A673 (cell line): ENCODE measurements around a stretch of chr20.

- PRO-cap, result no peak
Observed at GRCh38 chr20:19075240-19075556, 137.2 kb upstream of the SLC24A3 start.

- PRO-cap, result no peak
Observed at GRCh38 chr20:19690929-19691674, 67.0 kb upstream of the RIN2 start.

GRCh38 chr20:19735357-19736067, 22.5 kb upstream of the RIN2 start:
- PRO-cap, result unidirectional peak, plus-strand start at chr20:19735489; bidirectional peak, plus-strand start at chr20:19735841, minus-strand start at chr20:19735617

DNA sequence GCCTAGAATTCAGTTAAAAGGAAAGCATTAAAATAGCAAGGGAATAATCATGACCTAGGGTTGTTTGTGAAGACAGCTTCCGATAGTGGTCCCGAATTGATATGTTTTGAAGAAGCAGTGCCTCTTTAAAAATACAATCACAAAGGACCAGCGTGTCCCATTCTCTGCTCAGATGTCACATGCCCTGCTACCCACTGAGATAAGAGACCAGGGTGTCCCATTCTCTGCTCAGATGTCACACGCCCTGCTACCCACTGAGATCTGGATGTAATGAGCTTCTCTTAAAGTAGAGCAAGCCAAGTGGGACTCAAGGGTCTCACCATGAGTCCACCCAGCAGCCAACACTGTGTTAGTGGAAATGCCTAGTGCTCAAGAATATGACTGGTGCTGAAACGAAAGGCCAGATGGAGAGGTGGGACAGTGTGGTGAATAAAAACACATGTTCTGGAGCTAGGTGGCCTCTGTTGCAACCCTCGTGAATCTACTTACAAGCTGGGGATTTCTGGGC, 22.2 kb downstream of the RIN2 start:
- PRO-cap, result no peak

DNA sequence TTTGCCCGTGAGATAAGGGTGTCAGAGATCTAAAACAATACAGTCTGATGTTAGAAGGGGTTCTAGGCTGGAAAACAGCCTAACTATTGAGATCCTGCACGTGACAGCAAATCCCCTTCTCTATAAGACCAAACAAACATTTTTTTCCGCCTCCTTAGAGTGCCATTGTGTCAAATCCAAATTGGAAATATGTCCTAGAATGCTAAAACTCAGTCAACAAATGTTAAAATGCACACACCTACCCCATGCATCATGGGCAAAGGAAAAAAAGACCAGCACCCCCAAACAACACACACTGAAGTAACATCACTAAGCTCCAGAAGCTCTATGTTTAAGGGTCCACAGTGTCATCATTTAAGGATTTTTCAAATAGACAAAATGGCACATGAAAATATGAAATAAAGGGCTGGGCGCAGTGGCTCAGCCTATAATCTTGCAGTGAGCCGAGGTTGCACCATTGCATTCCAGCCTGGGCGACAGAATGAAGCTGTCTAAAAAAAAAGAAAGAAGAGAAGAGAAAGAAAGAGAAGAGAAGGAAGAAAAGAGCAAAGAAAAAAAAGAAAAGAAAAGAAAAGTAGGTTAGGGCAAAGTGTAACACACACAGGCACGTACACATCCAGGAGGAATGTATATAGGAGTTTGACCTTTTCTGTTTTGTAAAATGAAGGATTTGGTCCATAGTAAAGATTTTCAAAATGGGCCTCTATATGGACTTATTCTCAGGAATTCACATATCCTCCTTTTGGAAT, 37.7 kb downstream of the RIN2 start:
- PRO-cap, result no peak

GRCh38 chr20:19889900-19890204, 127.3 kb upstream of the NAA20 start:
- PRO-cap, result no peak

GRCh38 chr20:19935630-19936341, 81.4 kb upstream of the NAA20 start:
- PRO-cap, result no peak

DNA sequence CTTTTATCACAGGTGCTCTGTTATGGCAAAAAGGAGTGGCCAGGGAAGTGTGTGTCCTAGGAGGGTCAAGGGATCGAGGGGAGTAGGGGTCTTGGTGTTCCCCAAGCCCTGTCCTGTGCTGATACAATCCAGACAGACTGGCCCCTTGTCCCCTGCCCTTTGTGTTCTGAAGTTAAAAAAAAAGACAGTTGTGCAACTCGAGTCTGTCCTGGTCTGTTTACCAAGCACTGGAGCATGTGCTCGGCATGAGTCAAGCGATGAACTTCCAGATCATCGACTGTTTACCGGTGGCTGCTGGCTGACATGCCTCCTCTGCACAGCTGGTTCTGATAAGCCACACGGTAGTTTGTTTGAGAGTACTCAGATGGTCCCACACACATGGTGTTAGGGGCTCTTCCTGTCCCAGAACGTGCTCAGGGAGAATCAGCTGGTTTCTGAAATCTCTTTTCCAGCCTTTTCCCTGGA, 52.6 kb upstream of the NAA20 start:
- PRO-cap, result no peak

DNA sequence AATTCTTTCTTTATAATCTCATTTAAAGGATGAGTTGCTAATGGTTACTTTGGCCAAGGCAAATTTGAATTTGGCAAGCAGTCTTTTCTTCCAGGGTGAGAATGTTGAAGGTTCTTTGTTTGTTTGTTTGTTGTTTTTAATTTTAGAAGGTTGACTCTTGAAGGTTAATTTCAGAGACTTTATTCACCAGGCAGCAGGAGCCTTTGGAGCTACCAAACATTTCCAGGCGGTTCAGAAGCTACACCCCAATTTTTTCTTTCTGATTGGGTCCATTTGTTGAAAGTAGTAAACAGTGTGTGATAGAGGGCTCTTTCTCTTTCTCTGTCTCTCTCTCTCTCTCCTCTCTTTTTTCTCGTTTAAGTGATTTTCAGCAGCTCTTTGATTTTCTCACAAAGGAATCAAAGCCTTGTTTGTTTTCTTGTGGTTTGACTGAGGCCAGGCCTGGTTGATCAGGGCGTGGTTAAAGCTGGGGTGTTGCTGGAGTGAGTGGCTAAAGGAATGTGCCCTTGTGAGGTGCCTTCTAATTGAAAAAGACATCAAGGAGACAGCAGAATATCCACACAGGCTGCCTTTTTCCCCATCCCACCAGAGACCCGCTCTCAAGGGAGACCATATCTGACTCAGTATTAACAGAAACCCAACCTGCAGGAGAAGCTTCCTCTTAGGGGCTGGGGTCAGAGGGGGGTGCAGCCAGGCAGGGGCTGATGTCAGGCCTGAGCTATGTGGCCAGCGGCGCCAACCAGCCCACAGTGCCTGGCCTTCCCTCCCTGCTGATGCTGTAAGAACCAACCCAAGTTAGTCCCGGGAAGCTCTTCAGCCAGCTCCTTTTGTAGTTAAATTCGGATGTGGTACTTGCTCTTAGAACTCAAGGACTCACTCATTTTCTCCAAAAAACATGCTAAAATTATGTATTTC, 40.4 kb upstream of the NAA20 start:
- PRO-cap, result no peak

DNA sequence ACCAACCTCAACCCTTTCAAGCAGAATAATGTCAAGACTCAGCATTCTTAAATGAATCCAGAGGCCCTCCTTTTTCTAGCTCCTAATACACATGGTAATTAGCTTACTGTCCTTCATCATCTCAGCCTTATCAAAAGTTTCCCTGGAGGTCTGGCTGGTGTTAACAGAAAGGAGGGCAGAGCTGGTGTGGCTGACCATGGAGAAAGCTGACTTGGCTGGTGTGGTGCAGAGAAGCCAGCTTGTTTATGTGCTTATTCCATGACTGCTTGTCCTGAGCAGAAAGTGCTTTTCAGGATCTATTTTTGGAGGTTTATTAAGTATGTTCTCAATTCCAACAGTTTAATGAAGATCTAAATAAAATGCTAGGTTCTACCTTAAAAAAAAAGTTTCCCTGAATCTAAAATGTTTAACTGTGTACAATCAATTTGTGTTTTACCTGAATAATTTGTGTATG, 50.5 kb downstream of the CFAP61 start:
- PRO-cap, result no peak

- PRO-cap, result no peak
Observed at GRCh38 chr20:20215903-20216703, 151.8 kb upstream of the INSM1 start.

DNA sequence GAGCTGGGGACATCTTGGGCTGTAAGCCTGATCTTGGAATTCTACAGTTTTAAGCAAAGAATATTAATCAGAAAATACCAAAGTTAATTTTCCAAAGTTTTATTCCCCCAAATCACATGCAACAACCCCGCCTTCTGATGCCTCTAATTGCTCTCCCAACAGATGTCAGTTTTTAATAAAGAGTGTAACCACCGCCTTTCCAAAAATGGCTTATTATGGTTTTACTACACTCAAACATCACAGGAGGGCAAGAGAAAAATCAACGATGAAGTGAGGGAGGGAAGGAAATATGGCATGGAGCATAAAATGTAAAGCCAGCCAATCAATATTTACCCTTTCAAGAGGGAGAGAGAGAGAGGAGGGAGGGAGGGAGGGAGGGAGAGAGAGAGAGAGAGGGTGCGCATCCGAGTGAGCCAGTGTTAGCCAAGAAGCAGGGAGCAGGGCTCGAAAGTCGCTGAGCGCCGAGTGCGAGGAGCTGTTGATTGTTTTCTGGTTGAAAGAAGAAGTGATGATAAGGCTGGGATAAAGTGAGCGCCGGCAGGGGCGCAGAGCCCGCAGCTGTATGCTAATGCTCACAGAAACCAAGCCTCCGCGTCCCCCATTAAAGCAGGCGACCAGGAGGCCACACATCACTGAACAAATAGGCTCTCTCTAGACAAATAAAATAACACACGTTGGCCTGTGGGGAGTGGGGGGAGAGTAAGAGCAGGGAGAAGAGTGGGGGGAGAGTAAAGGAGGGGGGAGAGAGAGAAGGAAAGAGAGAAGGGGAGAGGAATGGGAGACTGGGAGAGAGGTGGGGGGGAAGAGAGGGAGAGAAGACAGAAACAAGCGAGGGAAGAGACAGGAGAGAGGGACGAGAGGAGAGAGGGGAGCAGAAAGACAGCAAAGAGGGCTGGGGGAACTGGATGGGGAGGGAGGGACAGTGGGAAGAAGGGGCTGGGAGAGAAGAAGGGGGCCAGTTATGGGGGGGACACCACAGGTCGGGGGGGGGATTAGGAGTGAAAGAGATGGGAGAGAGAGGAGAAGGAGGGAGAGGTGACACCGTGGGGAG, 5.1 kb upstream of the INSM1 start:
- PRO-cap, result no peak

DNA sequence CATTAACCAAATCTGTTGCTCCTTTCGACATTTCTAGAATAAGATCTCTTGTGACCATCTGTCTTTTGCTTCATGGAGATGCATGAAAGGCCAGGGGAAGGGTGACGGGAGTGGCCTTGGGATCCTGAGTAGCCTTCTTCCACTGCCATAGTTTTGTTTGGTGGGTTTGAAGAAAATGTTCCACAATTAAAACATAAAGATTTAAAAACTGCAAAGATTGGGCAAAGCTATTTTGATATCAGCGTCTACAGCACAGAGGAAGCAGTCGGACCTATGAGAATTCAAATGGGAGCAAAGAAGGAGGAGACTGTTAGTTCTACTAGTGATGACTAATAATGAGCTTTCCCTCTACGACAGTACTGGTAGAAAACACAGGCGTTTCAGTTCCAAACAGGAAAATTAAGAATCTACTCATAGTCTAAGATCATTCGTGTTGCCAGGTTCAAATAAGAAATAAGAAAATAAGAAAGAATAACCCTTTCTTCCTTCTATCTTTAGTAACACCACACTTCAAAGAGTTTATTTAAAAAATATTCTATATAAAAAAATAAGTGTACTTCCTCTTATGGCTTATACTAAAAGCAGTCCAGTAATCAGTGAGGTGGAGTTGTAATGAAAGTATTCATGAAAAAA, 121.2 kb downstream of the INSM1 start:
- PRO-cap, result no peak

DNA sequence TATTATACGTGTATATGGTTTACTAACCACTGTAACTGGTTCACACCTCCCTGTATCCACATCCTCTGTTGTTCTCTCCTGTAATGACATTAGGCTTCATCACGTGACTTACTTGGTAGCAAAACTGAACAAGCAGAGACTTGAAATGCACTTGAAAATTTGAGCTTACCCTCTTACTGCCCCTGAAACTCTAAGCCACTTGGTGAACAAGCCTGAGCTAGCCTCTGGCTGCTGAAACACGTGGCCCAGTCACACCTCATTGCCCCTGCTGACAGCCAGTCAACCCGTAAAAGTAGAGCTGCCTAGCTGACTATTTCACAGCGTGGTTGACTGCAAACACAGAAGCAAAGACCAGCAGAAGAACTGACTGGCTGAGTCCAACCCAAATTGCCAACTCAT, 109.1 kb downstream of the RALGAPA2 start:
- PRO-cap, result no peak

DNA sequence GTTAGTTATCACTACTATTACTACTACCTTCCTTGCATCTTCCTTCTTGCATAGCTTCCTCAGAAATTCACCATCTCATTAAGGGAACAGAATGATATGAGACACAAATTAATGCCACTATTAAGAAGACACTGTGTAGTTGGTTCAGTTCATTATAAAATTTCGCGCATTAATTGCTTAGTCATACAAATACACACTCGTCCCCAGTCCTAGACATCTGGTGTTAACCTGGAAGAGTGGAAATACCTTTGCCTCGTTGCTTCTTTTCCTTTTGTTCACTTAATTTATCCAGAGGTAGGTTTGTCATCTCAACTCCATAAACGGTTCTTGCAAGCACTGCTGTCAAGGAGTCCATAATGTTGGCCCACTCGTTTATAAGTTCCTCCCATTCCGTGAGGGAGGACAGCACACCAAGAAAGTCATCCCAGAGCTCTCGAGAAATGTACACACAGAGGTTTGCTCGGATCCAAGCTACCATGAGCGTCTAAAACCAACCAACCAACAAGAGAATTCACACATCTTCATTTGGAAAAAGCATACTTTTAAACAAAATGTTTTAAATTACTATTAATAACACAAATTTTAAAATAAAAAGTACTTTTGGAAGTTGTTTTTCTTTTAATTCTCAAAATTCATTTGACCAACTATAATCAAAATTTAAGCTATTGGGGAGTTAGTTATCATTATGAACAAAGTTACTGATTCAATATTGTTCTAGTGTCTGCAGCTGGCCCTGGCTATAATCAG, 107.3 kb downstream of the RALGAPA2 start:
- PRO-cap, result no peak

DNA sequence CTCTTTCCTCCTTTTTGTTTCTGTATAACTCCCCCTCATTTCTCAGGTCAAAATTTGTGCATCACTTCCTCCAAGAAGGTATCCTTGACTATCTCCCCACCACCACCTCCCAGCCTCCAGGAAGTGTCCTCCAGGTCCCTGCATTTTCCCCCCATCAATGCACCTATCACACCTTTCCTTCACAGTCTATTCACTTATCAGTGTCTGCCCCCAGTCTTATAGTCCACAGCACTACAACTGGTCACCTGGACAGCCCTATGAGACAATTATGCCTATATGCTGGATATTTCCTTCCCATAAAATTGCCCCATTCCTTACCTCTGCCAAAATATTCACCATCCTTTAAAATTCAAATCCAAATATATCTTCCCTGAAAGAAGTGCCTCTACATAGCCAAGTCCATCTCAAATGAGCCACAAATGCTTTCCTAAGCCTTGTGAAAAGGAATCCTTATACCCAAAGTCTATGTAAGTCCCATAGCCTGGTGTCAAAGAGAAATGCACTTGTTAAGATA, 105.8 kb downstream of the RALGAPA2 start:
- PRO-cap, result no peak

DNA sequence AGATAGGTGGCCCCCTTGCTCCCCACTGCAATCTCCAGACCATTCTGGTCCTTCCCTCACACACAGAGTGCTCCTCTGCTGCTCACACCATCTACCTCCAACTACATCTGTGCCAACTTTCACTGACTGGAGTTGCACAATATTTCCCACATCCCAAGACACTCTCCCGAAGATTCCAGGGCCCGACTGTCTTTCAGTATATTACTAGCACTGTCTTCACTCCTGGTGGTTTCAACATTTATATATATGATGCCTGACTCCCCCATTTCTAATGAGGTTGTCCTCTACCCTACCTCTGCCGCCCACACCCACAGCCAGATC, 21.7 kb downstream of the RALGAPA2 start:
- PRO-cap, result no peak

GRCh38 chr20:20696234-20696860, 16.1 kb downstream of the RALGAPA2 start:
- PRO-cap, result no peak

- PRO-cap, result unidirectional peak, minus-strand start at chr20:21304054
Observed at GRCh38 chr20:21303925-21304179, 721 bp downstream of the XRN2 start.

- PRO-cap, result no peak
Observed at GRCh38 chr20:21326252-21326895, 23.2 kb downstream of the XRN2 start.